GM06990 (cell line): Measurements from ENCODE around the gene TSFM.

DNA sequence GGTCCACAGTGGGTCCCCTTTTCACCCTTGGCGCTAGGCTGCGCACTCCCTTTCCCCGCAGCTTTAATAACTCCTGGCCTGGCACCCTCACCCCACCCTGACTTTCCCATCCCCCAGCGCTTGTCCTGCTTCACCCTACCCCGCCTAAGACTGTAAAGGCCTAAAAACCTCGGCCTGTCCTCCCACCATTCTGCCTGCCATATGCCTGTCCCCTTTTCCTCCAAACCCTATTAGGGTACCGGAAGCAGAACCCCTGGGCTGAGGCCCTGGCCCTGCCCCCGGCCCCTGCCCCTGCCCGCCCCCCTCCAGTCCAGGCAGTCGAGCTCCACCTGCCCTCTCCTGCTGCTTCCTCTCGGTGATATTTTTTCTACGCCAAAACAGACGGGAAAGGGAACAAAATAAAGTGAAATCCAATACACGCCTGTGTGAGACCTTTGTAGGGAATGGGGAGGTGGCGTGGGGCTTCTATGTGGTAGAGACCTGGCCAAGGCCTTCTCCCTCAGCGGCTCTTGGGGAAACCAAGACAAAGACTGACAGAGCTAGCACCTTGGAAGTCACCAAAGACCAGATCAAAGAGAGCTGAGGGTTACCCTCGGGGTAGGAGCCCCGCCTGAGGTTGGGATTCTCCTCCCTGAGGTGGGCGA, 3.4 kb upstream of the SHMT2 start:
- RRBS, result 65% methylated on average over 2 of the region's 19 CpGs

DNA sequence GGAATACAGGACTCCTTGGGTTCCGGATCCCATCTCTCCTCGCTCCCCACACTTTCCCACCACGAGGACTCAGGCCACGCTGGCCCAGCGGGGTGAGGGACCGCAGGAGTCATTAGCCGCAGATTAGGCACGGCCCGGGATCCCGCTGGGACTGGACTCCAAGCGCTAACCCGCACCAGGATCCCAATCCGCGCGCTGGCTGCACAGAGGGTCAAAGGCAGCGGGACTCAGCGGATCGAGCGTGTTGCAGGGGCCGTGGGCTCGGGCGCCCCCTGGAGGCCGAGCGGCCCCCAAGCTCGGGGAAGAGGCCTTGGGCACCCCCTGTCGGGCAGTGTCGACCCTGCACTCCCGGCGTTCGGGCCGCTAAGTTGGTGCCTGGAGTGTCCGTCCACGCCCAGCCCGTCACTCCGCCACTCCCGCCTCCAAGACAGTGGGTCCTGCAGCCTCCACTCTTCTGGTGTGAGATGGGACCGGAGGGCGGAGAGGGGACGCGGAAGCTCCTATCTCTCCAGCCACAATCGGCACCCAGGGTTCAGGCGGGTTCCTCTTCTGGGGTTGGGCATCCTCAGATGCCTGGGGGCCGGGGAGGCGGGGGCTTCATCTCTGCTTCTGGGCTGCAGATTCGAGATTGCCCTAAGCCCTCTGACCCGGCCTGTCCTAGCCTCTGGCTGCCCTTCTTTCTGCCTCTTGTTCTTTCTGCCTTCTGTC, 2.2 kb upstream of the NDUFA4L2 start:
- RRBS, result 8% methylated on average over 18 of the region's 46 CpGs

DNA sequence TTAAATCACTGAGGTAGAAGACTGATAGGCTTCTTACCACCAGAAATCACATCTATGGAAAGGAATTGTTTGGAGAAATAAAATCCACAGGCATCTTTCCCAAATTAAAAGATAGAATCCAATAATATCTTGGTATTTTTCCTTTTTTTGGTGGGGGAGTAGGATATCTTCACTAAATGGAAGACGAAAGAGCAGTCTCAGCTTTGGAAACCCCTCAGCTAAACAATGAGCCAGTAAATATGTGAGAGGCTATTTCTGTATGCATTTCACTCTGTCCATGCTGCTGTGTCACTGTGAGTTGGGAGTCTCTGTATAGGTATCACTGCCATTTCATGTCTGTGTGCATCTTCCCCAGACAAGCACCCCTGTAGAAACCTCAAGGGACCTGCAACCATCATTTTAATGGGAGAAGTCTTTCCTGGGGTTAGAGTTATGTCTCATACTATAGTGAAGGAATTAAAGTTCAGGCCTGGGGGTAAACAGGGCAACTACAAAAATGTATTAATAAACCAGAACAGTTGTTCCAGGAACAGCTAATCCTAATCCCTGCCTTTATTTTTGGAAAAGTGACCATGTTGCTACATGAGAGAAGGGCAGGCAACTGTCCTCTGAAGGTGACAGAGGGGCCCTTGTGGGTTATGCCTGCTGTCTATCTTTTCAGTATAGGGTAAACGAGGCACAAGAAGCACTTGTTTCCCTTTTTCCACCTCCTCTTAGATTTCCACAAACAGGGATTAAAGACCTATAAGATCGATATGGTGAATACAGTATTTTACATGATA, 11.3 kb upstream of the STAC3 start:
- RRBS, result no CpG with 5 or more reads among the region's 3 CpGs

DNA sequence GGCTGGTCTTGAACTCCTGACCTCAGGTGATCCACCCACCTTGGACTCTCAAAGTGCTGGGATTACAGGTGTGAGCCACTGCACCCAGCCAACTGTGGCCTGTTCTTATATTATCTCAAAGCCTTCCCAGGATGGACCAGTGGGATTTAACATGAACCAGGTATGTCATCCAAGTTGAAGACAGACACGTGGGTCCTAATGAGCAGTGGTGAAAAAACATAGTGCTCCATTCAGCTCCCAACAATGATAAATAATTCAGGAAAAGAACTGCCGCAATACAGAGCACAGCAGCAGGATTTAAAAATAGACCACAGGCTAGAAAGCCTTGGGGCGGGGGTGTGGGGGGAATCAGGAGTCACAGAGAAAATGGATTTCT, 58.8 kb downstream of the R3HDM2 start:
- RRBS, result no CpG with 5 or more reads among the region's 3 CpGs

DNA sequence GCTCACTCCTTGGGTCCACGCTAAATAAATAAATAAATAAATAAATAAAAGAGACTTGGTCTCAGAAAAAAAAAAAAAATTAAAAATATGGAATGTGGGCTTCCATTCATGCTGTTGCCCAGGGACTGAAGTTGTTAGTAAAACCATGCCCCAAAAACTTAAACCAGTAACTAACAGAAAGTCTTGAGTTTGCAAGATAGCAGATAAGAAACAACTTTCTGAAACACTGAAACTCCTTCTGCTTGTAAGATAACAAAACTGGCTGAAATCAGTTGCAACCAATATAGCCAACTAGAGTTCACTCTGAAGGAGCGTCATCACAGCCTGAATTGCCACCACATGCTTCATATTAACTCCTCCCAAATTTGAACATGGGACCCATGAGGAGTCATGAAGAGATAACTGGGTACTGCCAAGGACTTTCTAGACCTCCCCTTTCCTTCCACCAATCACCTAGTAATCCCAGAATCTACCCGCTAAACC, 53.7 kb downstream of the R3HDM2 start:
- RRBS, result no CpG with 5 or more reads among the region's 3 CpGs

DNA sequence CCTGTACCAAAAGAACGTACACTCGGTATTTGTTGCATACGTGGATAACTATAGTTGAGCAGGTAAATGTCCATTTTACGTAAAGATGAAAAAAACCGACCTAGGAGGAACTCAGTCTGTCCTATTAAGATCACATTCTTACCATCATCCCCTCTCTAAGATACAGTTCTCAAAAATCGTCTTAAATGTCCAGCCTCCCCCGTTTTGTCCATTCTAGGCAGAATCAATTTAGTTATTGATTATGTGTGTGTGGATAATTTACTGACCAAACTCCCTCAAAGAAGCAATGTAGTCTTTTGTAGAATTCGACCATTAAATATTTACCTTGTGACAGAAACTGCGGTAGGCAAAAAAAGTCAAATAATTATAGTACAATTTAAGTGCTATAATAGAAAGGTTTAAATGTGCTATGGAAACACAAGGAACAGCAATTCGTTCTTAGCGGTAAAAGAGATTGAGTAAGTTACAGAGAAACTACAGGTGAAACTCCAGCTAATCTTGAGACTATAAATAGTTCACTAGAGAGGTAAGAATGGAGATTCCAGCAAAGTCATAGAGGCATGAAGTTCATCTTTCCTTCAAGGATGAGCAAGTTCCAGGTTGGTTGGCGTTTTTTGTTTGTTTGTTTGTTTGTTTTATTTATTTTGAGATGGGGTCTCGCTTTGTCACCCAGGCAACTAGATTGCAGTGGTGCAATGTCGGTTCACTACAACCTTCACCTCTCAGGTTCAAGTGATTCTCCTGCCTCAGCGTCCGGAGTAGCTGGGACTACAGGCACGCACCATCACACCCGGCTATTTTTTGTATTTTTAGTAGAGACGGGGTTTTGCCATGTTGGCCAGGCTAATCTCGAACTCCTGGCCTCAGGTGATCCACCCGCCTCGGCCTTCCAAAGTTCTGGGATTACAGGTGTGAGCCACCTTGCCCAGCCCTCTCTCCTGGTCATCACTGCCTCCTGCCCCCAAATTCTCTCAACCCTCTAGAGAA, 819 bp upstream of the R3HDM2 start:
- RRBS, result no CpG with 5 or more reads among the region's 22 CpGs

DNA sequence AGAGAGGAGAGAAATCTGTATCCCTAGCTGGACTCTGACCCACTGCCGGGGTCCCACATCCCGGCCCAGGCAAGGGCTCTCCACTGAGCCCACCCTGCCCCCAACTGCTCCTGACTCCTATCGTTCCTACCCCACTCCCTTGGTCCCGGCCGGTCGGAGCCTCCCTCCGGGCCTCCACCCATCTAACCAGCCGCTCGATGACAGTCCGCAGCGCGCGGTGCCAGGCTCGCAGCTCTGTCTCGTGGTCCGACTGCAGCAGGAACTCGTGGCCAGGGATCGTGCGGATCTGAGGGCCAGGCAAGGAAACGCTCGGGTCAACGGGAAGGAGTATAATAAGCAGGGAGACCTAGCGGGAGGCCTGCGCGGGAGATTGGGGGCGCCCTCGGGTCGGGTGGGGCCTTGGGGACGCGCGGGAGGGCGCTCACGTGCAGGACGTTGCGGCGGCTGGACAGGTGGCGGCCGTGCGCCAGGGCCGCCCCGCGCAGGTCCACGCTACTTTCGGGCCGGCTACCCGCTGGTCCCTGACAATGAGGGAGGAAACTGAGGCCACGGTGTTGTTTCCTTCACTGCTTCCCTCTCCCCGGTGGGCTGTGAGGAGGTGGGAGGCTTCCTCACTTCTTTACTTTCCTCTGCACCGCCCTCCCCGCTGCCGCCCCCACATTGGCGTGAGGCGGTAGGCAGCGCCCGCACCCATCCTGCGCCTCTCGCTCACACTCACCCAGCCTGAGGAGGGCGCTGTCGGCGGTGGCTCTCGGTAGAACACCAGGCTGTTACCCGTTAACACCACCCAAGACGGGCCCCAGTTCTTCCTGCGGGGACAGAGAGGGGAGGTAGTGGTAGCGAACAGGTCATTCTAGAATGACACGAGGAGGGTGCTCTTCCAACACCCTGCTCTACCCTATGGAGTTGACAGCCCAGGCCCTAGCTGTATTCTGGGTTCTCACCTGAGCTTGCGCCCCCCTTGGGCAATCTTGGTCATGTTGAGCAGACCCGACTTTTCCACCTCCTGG, 3.7 kb downstream of the ARHGAP9 start:
- RRBS, result 20% methylated on average over 6 of the region's 68 CpGs

DNA sequence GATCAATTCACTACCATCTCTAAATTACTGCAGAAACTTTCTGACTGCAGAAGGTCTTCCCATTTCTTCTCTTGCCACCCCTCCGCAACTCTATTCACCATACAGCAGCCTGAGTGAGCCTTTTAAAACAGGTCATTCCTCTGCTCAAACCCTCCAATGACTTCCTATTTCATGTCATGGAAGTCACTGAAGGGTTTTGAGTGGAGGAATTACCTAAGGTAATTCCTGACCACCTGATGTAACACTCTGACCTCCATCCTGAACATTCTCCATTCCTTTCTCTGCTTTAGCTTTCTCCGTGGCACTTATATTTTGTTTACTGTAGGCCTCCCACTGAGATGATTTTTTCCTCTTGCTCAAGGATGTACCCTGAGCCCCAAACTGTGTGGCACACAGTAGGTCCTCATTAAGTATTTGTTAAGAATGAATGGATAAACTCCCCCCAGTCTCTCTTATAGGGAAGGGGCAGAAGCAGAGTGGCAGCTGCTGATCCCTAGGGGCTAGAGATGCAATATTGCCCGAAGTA, 1.2 kb downstream of the DDIT3 start:
- RRBS, result no CpG with 5 or more reads among the region's 3 CpGs

DNA sequence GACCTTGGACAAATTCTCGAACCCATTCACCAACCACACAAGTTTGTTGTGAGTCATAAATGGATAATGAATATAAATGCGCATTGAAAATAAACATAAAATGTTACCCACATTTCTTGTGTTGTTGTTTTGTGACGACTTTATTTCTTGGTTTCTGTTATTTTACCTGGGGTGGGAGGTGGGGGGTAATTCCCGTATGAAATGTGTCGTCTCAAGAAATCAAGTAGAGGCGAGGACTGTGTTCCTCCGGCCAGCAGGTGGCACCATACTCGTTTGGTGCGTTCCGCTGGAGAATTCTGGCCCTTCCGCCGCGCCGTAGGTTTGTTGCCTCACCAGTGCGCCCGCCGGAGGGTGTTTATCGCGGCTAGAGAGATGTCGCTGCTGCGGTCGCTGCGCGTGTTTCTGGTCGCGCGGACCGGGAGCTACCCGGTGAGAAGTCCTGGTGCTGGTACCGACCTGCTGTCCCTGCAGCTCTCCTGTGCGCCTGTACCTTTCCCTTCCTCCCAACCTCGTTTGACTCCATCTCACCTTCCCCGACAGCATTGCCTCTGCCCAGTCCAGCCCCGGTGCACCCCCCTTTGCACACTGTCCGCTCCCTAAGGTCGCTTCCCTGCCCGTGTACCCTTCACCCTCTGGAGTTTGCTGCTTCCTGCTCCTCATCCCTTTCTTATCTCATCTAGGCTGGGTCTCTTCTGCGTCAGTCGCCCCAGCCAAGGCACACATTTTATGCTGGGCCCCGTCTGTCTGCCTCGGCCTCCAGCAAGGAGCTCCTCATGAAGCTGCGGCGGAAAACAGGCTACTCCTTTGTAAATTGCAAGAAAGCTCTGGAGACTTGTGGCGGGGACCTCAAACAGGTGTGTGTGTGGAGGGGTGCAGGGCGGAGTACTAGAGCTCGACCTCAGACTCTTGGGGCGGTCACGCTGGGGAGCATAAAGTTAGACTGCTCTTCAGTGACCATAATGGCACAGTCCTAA, at the start of gene TSFM:
TSFM (plus strand) TSS at position 358 of the 974 bp plus-strand sequence.
- RRBS, result 3% methylated on average over 19 of the region's 48 CpGs

GRCh38 chr12:57796532-57797141, 14.1 kb downstream of the TSFM start:
- RRBS, result no CpG with 5 or more reads among the region's 8 CpGs

- RRBS, result no CpG with 5 or more reads among the region's 1 CpG
Measured at GRCh38 chr12:57826775-57827269, 8.3 kb upstream of the AVIL start.

- RRBS, result no CpG with 5 or more reads among the region's 3 CpGs
Measured at GRCh38 chr12:57929364-57929814, 12.0 kb upstream of the ATP23 start.

DNA sequence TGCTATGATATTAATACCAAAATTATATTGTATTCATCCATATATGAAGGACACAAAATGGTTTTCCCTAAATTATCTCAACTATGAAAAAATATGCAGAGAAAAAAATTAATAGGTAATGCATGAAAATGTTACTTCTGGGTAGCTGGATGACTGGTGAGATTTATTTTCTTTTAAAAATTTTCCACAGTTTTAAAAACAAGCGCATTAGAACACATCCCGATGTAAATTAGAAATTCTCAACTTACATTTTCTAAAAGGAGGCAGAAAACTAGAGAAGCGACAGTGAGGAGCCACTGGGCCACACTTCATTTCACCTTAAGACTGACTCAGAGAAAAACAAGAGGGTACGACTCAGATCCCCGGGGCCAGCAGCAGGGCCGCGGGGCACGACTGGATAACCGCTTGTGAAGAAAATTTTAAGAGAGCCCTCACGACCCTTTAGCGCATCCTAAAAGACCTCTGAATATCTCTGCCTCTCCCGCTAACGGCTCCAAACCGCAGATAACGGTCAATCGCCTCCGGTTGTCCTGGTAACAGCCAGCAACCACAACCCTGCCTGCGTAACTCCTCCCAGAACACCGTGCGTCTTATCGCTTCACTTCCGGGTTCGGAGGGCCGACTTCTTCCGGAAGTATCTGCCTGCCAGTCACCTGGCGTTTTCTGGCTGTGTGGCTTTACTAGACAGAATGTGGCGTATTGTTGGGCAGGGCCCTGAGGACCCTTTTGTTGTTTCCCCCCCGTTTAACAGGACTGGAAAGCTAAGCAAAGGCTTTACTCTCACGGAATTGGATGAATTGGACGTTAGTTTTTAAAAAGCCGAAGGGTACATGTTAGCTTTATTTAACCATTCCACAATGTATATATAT, 5.5 kb upstream of the ATP23 start:
- RRBS, result 5% methylated on average over 5 of the region's 31 CpGs

- RRBS, result no CpG with 5 or more reads among the region's 9 CpGs
Measured at GRCh38 chr12:58886965-58887777, 33.1 kb downstream of the LRIG3 start.

DNA sequence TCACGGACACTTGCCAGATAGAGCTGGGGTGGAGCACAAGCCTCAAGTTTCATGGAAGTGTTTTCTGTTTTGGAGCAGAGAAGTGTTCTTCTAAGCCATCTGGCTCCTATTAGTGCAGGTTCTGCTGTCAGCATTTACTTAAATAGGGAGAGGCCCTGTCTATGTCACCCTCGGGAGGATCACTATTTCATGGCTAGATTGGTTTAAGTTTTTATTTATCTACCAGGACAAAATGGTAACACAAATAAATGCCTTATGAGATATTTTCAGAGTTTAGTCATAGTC, 85.3 kb upstream of the LRIG3 start:
- RRBS, result no CpG with 5 or more reads among the region's 2 CpGs

DNA sequence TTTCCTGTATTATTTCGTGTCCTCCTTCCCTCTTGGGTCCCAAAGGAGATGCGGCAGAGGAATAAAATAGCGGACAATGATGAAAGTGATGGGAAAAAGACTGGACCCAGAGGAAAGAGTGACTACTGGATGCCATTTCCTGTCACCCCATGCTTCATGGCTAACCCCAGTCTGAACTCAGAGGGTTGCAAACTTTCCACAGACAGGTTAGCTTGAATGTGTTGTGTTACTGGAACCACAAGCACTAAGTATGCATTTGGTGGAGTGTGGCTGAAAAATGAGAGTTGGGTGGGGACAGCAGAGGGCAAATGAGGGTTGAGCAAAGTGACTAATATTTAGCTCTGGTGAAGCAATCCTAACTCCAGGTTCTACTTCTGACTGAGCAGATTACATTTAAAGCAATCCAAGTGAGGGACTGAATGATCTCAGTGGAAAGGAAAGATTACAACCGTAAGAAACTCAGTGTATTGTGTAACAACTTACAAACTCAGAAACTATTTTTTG, 1.5 kb downstream of the SLC16A7 start:
- RRBS, result no CpG with 5 or more reads among the region's 4 CpGs

GRCh38 chr12:60254674-60255076, 658.8 kb downstream of the SLC16A7 start:
- RRBS, result no CpG with 5 or more reads among the region's 9 CpGs

- RRBS, result no CpG with 5 or more reads among the region's 4 CpGs
Measured at GRCh38 chr12:62277205-62277877, 17.1 kb downstream of the USP15 start.

GRCh38 chr12:62601553-62602196, 135.0 kb downstream of the MON2 start:
- RRBS, result no CpG with 5 or more reads among the region's 4 CpGs